Mesenchymal stem cell of Wharton's jelly (primary cell): ENCODE measurements around the gene SASH1.

GRCh38 chr6:144349551-144349907 is 64.4 kb downstream of the UTRN start:
- CAGE, long polyA plus RNA = no peak

- CAGE, long polyA plus RNA = no peak
These were observed 524.0 kb downstream of the UTRN start for GRCh38 chr6:144809087-144809625.

- CAGE, long polyA plus RNA = no peak
These were observed 641.5 kb downstream of the UTRN start for GRCh38 chr6:144926461-144927139.

DNA sequence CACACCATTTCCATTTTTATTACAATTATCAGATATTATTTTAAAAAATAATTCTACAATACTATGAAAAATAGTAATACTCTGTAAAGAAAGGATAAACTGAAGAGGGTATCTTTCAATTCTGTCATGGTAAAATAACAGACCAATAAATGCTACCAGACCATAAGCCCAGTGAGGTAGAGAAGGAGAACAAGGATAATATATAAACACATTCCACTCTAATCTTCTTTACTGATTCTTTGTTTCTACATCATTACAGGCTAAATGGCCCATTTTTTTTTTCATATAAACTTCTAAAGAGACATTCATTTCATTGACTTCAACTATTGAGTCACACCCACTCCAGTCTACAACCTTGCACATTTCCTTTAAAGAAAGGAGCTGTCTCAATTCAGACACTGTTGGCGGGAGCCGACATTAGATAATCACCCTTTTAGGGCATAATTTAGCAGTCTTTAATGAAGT is 1.7 kb downstream of the EPM2A start:
- CAGE, long polyA plus RNA = no peak

DNA sequence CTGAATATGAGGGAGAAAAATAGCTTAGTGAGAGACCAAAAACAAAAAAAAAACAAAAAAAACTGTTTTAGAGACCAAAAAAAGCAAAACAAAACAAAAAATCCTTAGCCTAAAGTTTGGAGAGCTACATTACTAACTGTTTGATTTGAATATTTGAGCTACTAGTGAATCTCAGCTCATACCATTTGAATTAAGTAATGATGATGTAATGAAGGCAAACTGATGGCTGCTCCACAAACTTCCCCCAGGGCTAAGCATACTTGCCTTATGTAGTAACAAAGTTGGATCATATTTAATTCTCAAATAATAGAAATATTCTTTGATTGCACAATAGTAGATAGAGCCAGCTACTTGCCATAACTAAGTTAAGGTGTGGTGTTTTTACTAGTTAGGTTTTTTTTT is 2.8 kb downstream of the RAB32 start:
- CAGE, long polyA plus RNA = no peak

- CAGE, long polyA plus RNA = no peak
These were observed 204.8 kb downstream of the ADGB start for GRCh38 chr6:146803493-146804065.

GRCh38 chr6:147249288-147250007 is 45.2 kb downstream of the STXBP5 start:
- CAGE, long polyA plus RNA = no peak

DNA sequence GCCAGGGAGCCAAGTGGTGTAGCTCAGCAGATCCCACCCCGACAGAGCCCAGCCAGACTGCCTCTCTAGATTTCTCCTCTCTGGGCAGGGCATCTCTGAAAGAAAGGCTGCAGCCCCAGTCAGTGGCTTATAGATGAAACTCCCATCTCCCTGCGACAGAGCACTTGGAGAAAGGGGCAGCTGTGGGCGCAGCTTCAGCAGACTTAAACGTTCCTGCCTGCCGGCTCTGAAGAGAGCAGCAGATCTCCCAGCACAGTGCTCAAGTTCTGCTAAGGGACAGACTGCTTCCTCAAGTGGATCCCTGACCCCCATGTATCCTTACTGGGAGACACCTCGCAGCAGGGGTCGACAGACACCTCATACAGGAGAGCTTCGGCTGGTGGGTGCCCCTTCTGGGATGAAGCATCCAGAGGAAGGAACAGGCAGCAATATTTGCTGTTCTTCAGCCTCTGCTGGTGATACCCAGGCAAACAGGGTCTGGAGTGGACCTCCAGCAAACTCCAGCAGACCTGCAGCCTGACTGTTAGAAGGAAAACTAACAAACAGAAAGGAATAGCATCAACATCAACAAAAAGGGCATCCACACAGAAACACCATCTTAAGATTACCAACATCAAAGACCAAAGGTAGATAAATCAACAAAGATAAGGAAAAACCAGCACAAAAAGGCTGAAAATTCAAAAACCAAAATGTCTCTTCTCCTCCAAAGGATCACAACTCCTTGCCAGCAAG is 47.4 kb downstream of the STXBP5 start:
- CAGE, long polyA plus RNA = no peak

- CAGE, long polyA plus RNA = no peak
These were observed 140.5 kb upstream of the SAMD5 start for GRCh38 chr6:147367730-147368739.

DNA sequence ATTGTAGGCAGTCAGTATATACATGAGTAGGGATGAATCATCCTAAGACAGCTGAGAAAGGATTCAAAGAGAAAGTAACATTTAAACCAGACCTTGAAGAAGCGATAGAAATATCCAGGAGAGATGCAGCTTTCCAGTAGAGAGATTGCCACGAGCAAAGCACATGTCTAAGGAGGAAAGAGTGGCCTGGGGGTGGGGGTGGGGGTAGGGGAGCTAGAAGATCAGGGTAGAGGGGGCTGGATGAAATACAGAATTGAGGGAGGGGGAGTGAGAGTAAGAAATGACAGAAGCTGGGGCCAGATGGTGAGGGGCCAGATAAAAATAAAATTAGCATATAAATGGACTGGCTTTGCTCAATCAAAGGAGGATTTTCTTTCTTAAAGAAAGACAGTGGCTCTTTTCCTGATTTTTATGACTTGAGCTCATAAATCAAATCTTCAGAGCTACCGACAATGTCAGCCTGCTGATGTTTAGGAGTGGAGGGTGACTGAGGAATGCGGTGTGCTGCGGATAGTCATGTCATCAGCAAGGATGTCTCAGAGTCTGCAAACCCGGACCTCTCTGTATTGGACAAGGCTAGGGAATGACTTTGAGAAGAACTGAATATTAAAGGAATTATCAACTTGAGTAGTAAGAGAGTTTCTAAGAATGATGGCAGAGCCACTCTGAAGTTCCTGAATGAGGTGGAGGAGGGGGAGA is 168.3 kb downstream of the SAMD5 start:
- CAGE, long polyA plus RNA = no peak

- CAGE, long polyA plus RNA = no peak
These were observed 130.9 kb upstream of the SASH1 start for GRCh38 chr6:148211695-148212230.

GRCh38 chr6:148342088-148342956 is at the start of gene SASH1:
Gene SASH1, plus strand, starts transcription at chr6:148342838.
- CAGE, long polyA plus RNA = no peak

DNA sequence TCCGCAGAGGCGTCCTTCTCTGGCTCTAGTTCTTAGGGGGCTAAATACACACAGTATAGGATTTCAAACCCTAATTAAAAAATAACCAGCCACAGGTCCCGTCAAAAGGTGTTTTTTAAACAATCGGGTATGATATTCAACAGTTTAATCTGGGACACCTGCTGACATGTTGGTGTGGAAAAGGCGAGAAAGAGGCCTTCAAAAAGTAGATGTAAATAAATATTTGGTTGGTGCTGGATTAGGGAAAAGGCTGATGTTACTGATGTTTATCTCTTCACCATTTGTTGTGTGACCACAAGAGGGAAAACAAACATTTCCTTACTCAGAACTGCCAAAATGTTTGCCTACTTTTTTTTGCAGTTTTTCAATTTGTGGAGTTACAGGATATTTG is 679 bp downstream of the SASH1 start:
- CAGE, long polyA plus RNA = no peak

DNA sequence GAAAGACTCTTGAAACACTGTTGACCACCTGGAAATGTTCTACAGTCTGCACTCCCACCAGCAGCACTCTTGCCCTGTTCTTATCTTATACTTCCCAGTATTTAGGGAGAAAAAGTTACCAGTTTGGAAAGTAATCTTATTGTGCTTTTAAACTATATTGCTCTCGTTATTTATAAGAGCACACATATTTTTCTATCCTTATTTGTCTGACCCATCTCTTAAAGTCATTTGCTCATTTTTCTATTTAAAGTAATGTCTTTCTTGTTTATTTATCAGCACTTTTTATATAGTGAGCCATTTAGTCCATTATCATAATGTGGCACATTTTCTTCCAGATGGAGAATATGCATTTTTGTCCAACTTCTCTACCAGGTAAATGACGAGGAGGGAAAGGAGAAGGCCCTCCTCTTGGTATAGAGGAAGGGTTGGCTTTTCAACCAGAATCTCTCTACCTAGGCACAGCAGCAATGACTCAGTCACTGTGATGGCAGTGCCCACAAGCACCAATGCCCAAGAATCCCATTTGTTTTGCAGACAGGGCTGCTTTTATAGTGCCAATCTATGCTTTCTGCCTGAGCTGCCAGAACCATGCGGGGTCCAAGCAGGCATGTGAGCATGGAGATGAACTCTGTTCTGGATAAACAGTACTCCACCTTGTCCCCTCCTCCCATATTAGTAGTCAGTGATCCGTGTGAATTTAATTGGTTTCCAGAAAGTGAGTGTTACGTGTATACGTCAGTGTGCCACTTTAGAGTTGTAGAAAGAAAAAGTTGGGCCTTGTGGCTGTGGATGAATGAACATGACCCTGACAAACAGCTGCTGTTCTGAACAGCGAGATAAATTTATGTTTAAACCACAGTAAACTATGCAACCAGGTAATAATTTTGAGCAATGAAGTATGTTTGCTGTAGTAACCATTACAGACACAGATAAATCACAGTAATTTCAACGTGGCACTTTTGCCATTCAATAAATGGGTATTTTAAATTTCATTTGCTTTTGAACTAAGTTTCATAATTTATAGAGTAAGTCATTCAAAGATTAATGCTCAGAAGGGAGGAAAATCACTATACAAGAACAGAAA is 79.4 kb downstream of the SASH1 start:
- CAGE, long polyA plus RNA = no peak

DNA sequence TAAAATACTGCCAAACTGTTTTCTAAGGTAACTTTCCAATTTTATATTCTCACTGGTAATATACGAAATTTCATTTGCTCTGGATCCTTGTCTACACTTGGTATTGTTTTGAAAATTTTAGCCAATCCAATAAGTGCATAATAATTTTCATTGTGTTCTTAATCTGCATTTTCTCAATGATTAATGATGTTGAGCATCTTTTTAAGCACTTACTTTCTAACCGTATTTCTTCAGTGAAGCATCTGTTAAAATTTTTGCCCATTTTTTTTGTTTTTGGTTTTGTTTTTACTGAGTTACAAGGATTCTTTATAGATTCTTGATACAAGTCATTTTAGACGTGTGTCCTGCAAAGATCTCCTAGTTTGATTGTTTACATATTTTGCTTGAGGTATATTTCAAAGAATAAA is 142.8 kb upstream of the UST start:
- CAGE, long polyA plus RNA = no peak

DNA sequence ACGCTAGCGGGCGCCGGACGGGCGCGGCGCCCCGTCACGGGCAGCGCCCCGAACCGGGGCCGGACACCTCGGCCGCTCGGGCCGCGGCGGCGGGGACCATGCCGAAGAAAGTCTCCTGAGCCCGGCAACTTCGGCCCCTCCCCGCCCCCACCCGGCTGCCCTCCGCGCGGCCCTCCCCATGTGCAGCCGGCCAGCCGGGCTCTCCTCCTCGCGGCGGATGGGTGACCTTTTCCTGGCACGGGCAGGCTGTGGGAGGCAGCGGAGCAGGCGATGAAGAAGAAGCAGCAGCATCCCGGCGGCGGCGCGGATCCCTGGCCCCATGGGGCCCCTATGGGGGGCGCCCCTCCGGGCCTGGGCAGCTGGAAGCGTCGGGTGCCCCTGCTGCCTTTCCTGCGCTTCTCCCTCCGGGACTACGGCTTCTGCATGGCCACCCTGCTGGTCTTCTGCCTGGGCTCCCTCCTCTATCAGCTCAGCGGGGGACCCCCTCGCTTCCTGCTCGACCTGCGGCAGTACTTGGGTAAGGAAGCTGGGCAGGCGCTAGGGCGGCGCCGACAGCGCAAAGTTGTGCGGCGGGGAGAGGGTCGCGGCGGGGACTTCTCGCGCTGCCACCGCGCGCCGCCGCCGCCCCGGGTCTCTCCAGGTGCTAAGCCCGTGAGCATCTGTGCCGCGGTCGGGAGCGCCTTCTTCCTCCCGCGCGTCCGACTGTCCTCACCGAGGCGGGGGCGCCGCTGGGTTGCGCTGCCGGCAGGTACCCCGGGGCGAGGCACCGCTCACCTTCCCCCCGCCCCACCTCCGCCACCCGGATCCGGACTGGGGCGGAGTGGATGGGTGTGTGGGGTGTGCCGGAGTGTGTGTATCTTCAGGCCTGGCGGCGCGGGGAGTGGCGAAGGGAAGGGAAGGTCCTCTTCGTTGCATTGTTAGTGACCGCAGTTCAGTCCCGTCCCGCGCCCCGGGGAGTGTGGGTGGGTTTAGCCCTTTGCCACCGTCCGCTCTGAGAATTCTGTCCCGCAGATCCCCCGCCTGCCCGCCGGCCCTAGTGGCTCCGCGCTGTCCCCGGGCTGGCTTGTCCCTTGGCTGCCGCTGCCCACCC is 676 bp downstream of the UST start:
- CAGE, long polyA plus RNA = no peak

DNA sequence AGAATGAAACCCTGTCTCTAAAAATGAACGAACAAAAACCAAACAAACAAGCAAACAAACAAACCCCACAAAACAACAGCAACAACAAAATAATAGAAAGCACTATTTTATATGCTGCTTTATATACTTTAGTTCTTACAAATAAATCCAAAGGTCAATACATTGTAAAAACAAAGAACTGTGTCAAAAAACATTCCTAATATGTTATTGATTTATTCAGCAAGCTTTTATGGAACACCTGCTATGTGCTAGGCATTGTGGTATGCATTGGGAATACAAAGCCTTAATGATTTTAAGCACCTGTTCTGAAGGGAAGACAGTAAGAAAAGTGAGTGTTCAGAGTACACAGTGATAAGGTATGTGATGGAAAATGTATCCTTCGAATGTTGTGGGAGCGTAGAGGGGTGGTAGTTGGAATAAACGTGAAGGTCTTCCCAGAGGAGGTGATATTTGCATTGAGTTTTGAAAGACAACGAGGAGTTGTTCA is 50.5 kb downstream of the UST start:
- CAGE, long polyA plus RNA = no peak

DNA sequence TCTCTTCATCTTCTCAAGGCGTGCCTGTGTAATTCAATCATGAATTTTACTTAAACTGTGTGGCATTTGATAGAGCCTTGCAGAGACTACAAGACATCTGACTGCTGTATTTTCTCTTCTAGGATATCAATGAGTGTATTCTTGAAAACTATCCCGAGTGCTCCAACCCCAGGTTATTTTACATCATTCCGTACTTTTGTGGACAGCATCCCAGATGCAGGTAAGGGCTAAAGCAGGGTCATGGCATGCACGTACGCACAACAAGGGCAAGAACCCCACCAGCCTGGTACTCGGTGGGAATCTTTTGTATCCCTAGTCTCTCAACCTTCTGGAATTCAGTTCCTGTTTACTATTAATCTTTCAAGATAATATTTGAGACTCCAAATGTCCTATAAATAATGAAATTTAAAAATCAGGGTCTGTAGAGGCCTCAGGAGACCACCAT is 272.2 kb downstream of the UST start:
- CAGE, long polyA plus RNA = no peak

DNA sequence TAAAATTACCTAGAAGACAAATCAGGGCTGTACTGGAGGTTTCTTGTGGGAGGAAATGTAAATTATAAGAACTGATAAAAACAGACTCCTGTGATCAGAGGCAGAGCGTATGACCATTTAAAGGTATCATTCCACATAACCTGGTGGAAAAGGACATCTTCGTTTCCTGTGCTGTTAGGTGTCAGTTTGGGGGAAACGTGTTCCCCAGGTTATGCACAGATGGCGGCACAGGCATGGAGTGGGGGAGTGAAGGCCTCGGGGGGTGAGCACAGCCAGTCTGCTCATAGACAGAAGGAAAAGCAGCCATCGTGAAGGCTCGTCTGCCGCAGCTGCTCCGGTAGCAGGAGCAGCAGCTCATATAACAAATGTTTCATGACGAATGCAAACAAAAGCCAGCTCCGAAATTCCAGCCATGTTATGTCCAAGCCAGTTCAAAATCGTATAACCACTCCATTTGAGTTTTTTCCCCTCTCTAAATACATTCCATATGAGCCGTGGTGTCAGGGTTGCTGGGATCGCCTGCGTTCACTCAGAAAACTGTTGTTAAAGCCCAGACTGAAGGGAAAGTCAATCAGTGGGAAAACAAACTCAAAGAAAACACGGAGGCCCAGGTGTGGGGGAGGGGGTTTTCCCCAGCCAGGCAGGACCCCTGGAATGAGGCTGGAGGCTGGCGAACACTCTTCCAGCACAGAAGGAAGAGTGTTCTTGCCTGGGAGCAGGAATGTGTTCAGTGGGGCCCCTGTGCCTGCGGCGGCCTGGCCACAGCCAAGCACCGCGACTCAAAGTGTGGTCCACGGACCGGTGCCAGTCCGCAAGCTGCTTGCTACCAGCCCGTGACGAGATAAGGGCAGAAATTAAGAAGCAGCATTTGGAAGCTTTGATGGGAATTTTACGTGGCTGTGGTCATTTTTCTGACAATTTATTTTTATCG is 280.4 kb upstream of the TAB2 start:
- CAGE, long polyA plus RNA = no peak

- CAGE, long polyA plus RNA = no peak
These were observed 83.5 kb upstream of the TAB2 start for GRCh38 chr6:149233877-149234553.